Mononuclear cell (primary cell): Measurements from ENCODE around the genes SOX1 and F7.

DNA sequence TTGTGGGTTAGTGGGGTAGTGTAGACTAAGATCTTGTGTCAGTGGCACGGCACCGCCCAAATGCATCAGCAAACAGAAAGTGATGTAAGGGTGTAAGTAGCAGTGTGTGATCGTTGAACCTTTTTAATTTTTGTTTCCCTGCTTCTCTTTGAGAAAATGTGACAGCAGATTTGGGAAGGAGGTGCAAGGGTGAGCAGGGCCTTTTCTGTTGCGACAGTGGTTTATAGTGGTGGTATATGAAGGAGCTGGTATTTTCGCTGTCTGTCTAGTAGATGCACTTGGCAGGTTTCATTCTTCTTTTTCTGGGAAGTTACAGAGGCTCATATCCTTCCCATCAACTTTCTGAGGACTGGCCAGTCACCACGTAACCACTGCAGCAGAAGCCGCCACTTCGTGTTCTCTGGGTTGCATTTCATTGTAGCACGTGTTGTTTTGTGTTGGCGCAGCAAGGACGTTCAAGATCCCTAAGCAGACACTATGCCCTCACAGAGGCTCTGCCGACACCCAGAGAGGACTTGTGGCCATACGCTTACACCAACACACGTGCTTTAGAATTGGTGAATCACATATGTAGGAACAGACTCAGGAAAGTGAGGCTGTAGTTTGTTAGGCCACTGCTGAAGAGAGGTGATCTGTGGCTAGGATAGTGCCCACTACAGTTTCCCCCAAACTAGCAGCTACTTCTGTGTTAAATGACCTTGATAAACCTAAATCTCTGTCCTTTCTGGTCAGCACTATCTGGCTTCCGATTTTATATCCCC lies 42.2 kb upstream of the TEX29 start:
- RRBS = no CpG with 5 or more reads among the region's 15 CpGs

GRCh38 chr13:111278783-111279288 lies 41.6 kb upstream of the TEX29 start:
- RRBS = no CpG with 5 or more reads among the region's 7 CpGs

GRCh38 chr13:111372621-111373079 lies 52.2 kb downstream of the TEX29 start:
- RRBS = no CpG with 5 or more reads among the region's 14 CpGs

DNA sequence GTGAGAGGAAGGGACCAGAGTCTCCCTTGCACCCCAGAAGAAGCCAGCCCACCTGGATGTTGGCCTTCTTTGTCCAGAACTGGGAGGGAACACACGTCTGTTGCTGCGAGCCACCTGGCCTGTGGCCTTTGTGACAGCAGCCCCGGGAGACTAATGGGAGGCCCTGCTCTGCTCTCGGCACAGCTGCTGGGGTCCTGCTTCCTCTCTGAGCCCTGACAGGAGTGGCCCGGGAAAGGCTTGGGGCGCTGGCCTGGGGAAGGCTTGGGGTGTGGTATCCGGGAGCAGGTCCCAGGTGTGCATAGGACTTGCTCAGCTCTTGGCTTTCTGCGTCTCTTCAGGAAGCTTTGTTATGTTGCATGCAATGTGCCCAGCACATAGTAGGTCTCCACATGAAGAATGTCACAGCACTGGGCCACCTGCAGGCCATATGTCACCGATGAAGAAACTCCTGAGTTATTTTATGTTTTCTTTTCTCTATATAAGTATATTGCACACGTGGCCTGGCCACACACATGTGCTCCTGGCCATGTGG lies 162.9 kb downstream of the TEX29 start:
- RRBS = 89% methylated on average over 5 of the region's 10 CpGs

- RRBS = 8% methylated on average over 30 of the region's 127 CpGs
Measured at GRCh38 chr13:112066113-112067341, at the start of gene SOX1. SOX1 (plus strand) TSS chr13:112067149.

DNA sequence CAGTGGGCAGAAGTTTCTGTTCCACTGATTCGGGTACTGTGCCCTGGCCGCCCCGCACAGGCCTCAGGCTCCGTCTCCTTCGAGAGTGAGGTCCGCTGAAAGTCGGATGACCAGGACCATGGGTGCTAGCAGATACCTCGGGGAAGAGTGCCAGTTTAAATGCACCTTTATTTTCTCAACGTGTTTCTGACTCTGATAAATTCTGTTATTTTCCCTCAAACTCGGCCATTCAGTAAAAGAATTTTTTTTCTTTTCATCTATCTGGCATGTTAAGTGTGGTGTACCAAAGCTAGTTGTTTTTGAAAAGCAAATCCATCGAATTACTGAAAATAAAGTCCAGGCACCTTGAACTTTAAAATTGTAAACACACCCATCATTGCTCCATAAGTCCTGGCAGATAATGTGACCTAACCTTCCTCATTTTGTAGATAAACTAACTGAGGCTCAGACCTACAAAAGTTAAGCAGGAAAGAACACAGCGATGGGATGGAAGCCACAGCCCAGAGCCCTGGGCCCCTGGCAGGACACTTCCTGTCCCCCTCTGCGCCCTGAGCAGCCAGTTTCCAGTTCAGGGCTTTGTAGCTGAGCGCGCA lies 126.8 kb downstream of the SOX1 start:
- RRBS = no CpG with 5 or more reads among the region's 15 CpGs

DNA sequence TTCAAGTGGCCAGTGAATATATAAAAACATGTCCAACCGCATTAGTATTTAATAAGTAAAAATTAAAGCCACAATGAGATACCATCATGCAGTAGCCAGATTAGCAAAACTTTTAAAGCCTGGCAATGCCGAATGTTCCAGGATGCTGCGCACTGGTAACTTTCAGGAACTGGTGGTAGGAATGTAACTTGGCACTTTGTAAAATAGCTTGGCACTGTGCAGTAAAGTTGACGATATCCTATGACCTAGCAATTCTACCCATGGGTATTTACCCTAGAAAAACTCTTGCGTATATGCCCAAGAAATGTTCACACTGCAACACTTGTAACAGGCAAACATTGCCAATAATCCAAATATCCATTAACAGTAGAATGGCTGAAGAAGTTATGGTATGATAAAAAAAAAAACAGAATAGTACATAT lies 97.7 kb downstream of the SPACA7 start:
- RRBS = no CpG with 5 or more reads among the region's 5 CpGs

- RRBS = no CpG with 5 or more reads among the region's 13 CpGs
Measured at GRCh38 chr13:112524836-112525729, 62.9 kb downstream of the TUBGCP3 start.

GRCh38 chr13:112729876-112730704 lies 40.3 kb downstream of the ATP11A start:
- RRBS = 97% methylated on average over 2 of the region's 26 CpGs

- RRBS = no CpG with 5 or more reads among the region's 20 CpGs
Measured at GRCh38 chr13:112782696-112783472, 93.0 kb downstream of the ATP11A start.

- RRBS = no CpG with 5 or more reads among the region's 16 CpGs
Measured at GRCh38 chr13:112826602-112827215, 136.9 kb downstream of the ATP11A start.

GRCh38 chr13:112850755-112851497 lies 118.1 kb upstream of the MCF2L start:
- RRBS = no CpG with 5 or more reads among the region's 18 CpGs

DNA sequence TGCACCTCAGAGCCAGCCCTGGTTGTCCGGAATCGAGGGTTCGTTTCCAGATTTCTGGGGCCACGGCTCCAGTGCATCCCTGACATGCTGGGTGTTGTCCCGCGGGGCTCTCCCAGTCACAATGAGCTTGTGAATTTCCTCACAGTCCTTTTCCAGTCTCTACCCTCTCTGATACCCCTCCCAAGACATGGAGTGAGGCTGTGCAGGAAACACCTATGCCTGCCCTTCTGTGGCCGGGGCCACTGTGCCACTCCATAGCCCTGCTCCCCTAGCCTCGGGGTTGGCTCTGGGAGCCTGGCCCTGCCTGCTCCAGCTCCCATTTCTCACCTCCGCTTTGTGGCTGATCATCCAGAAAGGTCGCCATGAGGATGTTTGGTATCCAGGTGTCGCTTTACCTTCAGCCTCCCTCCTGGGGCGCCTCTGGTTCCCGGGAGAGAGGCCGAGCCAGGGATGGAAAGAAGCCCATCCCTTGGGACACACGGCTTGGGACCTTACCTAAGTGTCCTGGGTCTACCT lies 3.6 kb upstream of the MCF2L start:
- RRBS = no CpG with 5 or more reads among the region's 15 CpGs

GRCh38 chr13:112970334-112971022 lies 1.5 kb downstream of the MCF2L start:
- RRBS = no CpG with 5 or more reads among the region's 23 CpGs

DNA sequence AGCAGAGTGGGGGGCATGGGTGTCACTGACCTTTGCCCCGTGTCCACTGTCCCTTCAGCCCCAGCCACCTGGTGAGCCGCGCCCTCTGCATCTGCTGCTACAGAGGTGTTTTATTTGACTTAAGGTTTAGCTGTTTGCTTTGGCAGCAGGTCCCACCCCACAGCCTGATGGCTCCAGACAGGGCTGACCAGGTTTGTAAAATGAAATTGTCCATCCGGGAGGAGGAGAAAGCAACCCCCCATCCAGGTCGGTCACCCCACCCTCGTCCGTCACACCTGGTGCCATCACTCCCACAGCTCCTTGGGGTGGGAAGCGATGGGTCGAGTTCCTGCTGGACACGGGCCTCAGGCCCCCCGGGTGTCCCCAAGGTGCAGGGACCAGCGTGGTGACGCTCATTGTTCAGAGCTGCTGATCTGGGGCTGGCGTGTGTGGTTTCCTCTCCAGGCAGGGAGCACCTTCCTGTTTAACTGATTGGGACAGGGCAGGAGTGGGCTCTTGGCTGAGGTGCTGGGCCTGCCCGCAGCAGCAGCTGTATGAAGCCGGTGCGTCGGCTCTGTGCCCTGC lies 28.5 kb downstream of the MCF2L start:
- RRBS = 22% methylated on average over 3 of the region's 18 CpGs

DNA sequence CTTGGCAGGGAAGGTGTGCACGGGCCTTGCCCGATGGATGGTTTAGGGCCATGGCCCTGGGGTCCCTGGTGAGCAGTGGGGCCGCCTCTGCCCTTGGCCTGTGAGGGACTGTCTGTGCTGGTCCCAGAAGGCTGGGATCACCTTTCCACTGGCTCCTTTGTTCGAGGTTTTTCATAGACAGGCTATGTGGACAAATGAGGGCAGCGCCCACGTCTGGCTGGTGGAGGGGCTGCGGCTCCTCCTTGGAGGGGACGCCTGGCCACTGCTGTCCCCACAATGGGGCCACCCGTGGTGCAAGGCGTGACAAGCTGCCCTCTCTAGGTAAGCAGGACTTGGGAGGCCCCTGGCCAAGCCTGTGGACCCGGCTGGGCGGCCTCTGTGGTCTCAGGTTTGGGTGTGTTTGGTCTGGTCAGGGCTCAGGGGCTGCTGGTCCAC lies 33.2 kb downstream of the MCF2L start:
- RRBS = no CpG with 5 or more reads among the region's 12 CpGs

DNA sequence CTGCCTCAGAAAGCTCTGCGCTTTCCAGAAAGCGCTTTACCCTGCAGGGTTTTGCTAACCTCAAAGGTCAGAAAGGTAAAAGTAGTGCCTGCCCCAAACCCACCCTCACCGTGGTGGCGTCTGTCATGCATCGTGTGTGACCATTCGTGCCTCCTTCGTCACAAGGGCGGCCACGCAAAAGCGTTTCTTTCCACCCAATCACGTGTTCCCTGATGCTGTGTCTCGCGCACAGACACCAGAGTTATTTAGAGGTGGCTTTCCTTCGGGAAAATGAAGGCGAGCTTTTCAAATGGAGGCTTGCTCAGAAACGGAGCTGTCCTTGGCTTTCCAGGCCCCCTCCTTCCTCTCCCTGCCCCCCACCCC lies 15.5 kb upstream of the F7 start:
- RRBS = no CpG with 5 or more reads among the region's 16 CpGs

DNA sequence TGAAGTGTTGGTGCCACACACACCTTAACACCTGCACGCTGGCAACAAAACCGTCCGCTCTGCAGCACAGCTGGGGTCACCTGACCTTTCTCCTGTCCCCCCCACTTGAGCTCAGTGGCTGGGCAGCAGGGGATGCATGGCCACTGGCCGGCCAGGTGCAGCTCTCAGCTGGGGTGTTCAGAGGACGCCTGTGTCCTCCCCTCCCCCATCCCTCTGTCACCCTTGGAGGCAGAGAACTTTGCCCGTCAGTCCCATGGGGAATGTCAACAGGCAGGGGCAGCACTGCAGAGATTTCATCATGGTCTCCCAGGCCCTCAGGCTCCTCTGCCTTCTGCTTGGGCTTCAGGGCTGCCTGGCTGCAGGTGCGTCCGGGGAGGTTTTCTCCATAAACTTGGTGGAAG lies at the start of gene F7:
Gene F7, plus strand, starts transcription at position 248 of the 401 bp plus-strand sequence.
- RRBS = 96% methylated on average over 1 of the region's 8 CpGs

DNA sequence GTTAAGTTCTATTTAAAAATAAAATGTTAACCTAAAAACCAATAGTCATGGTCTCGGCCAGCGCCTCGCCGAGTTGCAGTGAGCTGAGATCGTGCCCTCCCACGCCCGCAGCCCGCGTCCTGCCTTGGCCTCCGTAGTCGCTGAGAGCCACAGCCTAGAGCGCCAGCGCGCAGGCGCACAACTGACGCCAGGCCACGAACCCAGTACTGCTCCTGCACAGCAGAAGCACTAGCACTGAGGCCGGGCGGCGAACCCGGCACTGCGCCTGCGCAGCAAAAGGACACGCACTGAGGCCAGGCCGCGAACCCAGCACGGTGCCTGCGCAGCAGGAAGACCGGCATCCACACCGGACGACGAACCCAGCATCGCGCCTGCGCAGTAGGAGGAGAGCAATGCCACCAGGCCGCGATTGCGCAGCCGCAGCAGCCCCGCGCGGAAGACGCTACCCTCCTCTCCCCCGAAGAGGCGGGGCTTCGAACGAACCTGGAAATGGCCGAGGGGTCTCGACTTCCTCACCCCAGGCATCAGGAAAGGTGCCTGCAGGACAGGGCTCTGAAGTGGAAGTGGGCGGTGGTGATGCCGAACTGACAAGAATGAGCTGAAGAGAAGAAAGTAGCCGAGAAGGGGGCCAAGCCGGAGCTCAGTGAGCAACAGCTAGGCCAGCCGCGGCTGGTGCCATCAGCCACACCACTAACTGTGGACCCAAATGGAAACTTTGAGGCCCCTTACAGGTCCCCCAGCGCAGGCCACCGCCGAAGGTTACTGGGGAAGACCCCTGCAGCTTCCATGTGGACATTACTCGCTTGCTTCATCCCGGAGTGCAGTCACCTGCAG lies 7.5 kb downstream of the F10 start:
- RRBS = 20% methylated on average over 8 of the region's 60 CpGs

- RRBS = no CpG with 5 or more reads among the region's 21 CpGs
Measured at GRCh38 chr13:113140676-113141431, 17.6 kb upstream of the PROZ start.